Neural crest cell (in vitro differentiated cells): ENCODE measurements around the genes B4GALT1, NOL6, NUDT2, C9orf24, CCL19 and PHF24.

DNA sequence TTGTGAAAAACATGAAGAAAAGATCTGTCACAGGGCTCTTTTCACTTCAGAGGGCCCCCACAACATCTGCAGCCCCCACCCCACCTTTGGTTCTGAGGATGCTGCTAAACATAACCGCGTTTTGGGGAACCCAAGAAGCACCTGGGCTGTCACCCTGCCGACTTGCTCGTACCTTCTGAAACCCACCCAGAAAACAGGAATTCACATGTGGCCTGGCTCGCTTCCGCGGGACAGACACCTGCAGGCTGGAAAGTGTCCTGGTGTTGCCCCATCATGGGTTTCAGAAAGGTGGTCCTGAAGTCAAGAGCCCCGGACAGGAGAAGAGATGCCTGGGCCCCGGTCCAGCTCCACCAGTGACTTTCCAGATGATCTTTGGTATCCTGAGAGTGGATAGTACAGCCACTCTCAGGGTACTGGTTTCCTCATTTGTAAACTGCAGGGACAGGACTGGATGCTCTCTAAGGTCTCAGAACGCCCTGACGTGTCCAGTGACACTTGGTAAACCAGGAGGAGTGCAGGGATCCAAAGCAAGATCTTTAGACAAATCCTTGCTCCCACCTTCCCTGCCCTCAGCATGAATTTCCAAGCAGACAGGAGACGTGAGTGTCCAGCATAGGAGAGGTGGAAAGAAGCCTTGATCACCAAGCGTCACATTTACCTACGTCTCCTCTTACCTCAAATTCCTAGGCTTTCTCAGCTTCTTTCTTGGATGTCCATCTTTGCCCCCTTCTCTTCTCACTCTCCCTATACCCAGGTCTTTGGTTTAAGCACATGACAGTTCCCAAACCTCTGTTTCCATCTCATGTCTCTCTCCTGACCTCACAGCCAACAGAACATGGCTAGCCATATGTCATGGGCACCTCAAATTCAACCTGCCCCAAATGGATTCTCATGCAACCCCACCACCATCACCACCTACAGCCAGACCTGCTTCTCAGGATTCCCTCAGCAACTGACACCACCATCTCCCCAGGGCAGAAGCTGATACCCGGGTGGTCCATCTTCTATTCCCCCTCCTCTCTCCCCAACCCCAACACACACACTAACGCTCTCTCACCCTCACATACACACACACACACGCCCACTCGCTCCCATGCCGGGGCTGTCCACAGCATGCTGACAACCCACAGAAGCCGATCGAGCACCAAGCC is 28.9 kb downstream of the B4GALT1 start:
- PRO-cap, result no peak

- PRO-cap, result no peak
These were observed 4.4 kb downstream of the B4GALT1 start for GRCh38 chr9:33162373-33163475.

DNA sequence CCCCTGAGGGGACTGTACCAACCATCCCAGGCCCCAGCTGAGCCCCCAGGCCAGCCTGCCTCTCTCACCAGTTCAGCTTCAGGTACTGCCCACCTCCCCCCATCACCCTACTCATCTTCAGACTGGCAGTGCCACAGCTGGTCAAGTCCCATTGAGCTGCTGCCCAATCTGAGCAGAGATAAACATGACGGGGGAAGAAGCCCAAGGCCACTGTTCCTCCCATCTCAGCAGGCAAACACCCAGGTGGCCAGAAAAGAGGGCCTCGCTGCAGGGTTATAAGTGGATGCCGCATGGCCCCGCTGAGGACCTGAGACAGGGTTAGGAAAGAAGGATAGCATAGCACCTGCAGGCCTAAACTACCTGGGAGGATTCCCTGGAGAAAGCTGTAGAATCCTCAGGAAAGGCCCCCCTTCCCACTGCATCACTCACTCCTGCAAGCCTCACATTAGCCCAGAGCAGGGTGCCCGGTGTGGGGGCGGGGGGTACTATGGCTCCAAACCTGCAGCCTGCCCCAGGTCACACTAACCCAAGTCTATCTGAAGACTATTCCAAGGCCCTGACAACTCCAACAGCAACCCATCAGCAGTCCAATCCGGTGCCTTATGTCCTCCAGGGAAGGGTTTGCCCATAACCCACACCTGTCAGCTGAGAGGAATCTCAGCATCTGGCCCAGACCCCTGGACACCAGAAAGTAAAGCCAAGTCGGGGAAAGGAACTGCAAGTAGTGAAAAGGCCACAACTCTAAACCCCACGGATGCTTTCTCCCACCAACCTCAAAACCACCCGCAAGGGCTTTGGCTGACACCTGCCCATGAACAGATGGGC is 3.4 kb downstream of the B4GALT1 start:
- PRO-cap, result no peak

DNA sequence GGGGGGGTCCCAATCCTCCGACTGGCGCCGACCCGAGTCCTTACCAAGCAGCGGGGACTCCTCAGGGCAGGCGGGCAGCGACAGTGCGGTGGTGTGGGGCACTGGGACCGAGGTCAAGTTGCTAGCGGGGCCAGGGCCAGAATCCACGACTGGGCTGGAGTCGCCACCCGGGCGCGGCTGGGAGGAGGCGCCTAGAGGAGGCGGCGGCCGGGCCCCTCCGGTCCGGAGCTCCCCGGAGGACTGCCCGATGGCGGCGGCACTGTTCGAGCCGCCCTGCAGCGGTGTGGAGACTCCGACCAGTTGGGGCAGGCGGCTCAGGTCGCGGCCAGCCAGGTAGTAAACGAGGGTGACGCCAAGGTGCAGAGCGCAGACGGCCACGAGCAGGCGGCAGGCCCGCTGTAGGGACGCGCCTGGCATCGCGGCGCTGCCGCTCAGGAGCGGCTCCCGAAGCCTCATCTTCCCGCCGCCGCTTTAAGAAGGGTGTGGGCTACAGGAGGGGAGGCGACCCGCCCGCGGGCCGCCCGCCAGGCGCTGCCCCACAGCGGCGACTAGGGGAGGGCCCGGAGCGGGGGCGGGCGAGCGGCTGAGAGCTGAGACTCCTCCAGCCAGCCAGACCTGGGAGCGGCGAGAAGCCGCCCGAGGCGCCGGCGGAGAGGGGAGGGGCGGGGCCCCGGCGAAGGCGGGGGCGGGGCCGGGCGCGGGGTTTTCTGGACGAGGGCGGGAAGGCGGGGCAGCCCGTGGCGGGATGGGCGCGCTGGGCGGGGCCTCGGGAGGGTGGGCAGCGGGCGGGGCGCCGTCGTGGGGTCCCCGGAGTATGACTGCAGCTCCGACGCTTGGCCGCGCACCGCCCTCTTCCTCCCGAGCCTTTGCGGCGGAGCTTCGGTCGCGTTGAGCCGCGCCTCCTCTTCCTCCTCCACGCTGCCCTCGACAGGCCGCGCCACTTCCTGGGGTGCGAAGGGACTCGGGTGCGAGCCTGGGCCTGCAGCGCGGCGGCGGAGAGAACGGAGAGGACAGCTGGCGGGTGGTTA is at the start of gene B4GALT1:
B4GALT1 (minus strand) TSS at position 623 of the 1,028 bp plus-strand sequence.
- PRO-cap, result bidirectional peak, plus-strand start at position 850 of the sequence, minus-strand start at position 473 of the sequence

DNA sequence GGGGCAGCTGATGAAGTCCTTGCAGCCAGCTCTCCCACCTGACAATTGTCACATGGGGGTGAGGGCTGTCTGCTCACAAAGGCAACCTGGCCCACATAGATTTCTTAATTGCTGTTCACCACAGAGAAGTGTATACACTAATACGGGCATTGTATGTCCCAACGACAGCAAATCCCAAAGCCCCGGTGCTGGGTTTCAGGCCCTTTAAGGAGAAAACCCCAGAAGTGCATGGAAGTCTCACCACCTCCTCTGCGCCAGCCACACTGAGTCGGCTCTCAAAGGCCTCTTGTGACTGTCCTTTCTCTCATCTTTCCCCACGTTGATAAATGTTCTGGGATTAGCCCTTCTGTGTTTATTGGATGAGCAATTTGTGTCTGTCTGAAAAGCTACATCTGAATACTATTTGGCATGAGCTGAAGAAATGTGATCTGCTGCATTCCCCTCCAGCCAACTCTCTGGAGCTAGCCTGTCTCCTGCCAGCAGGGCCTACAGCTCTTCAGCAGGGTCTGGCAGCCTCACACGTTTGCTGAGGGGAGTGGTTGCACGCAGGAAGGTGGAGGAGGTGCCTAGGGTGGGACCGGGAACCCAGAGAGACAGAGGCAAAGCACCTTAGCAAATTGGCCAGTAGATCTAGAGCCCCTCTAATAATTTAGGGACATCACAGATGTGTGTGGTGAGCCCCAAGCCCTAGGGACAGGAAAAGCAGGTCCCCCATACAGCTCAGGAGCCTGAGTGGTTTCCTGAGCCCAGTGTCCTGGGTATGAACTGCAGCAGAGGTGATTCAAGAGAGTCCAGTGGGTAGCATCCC is 20.4 kb upstream of the B4GALT1 start:
- PRO-cap, result no peak

DNA sequence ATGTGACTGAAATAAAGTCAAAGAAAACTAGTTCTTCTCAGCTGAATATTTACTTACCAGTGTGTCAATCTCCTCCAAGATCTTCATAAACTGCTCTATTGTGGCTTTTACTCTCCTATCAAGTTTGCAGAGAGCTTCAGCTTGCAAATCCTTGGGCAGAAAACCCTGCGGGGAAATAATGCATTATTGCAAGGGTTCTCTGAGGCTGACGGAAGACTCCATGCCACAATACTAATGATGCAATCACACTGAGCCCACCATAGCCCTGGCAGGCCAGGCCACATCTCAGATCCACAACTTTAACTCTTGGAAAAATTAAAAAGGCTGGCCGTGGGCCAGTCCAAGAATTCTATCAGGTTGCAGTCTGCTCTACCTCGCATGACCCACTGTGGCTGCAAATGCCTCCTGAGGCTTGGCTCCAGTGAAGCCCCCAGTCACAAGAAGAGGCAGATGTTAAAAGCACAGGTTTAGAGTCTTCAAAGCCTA is 7.7 kb downstream of the BAG1 start:
- PRO-cap, result no peak

- PRO-cap, result bidirectional peak, plus-strand start at chr9:33474140, minus-strand start at chr9:33473862
These were observed at the start of gene NOL6 for GRCh38 chr9:33473337-33473989. TSS of gene NOL6 (minus strand) at chr9:33473924.

DNA sequence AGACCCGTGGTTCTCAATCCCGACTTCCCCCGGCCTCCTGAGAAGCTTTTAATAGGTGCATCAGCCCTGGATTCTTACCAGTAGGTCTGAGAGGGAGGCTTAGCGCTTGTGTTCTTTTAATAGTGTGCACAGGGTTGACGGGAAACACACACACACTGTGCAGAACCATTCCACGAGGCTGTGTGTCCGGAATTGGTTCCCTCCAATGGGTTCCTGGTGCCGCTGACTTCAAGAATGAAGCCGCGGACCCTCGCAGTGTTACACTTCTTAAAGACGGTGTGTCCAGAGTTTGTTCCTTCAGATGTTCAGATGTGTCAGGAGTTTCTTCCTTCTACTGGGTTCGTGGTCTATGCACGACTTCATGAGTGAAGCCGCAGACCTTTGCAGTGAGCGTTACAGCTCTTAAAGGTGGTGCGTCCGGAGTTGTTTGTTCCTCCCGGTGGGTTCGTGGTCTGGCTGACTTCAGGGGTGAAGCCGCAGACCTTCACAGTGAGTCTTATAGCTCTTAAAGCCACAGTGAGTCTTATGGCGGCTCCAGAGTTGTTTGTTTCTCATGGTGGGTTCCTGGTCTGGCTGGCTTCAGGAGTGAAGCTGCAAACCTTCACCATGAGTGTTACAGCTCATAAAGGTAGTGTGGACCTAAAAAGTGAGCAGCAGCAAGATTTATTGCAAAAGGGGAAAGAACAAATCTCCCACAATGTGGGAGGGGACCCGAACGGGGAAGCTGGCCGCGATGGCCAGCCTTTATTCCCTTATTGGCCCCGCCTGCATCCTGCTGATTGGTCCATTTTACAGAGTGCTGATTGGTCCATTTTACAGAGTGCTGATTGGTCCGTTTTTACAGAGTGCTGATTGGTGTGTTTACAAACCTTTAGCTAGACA is 46.4 kb upstream of the PRSS3 start:
- PRO-cap, result no peak

GRCh38 chr9:33814064-33814583 is 2.8 kb upstream of the UBE2R2 start:
- PRO-cap, result no peak

DNA sequence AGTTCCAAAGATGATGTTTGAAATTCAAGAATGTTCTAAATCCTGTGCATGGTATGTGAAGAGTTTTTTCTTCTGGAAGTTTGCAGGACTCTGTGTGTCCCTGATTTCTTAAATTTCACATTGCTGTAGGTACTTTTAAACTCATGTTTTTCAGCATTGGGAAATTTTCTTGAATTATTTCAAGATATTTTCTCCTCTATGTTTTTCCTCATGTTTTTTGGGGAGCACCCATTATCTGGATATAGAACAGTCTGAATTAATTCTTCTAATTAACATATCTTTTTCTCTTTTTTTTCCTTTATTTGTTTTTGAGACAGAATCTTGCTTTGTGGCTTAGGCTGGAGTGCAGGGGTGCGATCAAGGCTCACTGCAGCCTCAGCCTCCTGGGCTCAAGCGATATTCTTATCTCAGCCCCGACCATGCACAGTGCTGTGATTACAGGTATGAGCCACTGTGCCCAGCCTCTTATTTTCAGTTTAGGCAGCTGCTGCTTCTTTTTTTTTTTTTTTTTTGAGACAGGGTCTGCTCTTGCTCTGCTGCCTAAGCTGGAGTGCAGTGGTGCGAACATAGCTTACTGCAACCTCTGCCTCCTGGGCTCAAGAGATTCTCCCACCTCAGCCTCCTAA is 20.1 kb downstream of the UBE2R2 start:
- PRO-cap, result no peak

- PRO-cap, result no peak
These were observed 94.9 kb downstream of the UBE2R2 start for GRCh38 chr9:33911734-33912306.

DNA sequence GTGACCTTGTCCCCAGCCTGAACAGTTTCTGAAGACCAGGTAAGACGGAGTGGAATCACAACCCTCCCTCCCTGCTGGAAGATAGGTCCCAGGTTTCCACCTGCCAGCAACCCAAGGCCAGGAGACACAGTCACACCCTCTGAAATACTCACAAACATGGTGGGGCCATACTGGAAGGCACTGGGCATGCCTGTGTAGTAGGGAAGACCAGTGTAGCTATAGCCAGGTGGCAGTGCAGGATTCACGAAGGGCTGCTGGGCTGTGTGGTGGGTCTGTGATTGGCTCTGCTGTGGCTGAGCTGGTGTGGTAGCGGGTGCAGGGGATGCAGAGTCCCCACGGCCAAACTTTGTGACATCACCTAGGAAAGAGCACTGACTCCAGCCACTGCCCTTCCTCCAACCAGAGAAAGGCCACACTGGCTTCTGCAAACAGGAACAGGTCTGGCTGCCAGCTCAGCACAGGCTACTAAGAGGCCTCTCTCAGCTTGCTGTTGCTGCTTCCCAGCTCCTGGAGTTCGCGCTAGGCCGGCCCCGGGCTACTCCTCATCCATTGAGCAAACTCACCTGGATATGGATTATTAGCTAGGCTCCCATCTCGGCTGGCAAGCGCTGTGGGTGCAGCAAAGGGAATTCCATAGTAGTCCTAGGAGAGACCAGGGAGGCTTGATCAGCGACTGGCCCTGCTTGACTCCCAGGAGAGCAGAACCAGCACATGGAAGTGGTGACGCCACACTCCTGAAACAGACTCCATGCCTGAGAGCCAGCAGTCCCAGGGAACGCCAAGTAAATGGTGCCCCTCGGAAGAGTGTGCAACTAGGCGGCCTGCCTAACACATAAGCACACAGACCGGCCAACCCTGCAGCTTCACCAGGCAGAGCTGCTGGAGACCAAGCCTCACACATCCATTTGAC is 106.9 kb downstream of the UBE2R2 start:
- PRO-cap, result no peak

DNA sequence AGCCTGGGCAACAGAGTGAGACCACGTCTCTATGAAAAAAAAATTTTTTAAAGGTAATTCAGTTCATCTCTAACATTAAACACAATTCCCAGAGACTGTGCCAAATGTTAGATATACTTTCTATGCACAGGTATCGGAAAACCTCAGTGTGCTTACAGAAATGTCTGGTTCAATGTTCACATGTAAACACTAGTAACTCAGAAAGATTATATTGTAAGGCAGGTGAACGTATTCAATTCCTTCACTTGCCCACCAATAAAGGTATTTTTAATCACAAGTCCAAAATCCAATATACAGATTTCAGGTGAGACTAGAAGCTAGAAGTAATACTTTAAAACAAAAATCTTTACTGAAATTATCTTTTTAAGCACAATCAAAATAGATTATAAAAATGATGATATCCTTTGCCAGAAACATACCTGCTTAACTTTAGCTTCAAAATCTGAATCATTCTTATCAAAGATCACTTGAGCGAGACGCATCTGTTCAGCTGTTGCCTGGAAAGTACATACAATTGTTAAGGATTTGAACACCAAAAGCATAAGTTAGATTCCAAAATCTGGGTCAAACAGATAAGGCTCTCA is 50.2 kb downstream of the UBAP2 start:
- PRO-cap, result no peak

GRCh38 chr9:34328897-34330000 is at the start of gene NUDT2:
TSS of gene NUDT2 (plus strand) at chr9:34329569.
- PRO-cap, result bidirectional peak, plus-strand start at chr9:34328999, minus-strand start at chr9:34328995; bidirectional peak, plus-strand start at chr9:34329620, minus-strand start at chr9:34329240; bidirectional peak, plus-strand start at chr9:34329842, minus-strand start at chr9:34329840

- PRO-cap, result no peak
These were observed at the start of gene C9orf24 for GRCh38 chr9:34397522-34398015. TSS of gene C9orf24 (minus strand) at chr9:34397810.

- PRO-cap, result bidirectional peak, plus-strand start at chr9:34580650, minus-strand start at chr9:34580489
These were observed 9.4 kb downstream of the CNTFR start for GRCh38 chr9:34580033-34580543.

- PRO-cap, result no peak
These were observed at the start of gene CCL19 for GRCh38 chr9:34691151-34691717. TSS of gene CCL19 (minus strand) at chr9:34691276.

GRCh38 chr9:34957402-34958623 is at the start of gene PHF24:
TSS of gene PHF24 (plus strand) at chr9:34958285.
- PRO-cap, result bidirectional peak, plus-strand start at chr9:34957773, minus-strand start at chr9:34957777

DNA sequence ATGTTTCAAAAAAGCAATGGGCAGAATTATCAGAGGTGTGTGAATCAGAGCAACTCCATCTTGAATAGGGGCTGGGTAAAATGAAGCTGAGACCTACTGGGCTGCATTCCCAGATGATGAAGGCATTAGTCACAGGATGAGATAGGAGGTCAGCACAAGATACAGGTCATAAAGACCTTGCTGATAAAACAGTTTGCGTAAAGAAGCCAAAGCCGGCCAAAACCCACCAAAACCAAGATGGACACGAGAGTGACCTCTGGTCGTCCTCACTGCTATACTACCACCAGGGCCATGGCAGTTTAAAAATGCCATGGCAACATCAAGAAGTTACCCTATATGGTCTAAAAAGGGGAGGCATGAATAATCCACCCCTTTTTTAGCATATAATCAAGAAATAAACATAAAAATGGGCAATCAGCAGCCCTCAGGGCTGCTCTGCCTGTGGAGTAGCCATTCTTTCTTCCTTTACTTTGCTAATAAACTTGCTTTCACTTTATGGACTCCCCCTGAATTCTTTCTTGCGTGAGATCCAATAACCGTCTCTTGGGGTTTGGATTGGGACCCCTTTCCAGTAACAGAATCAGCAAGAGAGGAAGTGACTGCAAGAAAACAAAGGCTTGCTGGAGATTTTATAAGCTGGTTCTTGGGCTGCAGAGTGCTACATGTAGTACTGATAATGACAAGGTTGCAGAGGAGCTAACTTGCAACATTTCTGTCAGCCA is 15.7 kb upstream of the C9orf131 start:
- PRO-cap, result no peak

DNA sequence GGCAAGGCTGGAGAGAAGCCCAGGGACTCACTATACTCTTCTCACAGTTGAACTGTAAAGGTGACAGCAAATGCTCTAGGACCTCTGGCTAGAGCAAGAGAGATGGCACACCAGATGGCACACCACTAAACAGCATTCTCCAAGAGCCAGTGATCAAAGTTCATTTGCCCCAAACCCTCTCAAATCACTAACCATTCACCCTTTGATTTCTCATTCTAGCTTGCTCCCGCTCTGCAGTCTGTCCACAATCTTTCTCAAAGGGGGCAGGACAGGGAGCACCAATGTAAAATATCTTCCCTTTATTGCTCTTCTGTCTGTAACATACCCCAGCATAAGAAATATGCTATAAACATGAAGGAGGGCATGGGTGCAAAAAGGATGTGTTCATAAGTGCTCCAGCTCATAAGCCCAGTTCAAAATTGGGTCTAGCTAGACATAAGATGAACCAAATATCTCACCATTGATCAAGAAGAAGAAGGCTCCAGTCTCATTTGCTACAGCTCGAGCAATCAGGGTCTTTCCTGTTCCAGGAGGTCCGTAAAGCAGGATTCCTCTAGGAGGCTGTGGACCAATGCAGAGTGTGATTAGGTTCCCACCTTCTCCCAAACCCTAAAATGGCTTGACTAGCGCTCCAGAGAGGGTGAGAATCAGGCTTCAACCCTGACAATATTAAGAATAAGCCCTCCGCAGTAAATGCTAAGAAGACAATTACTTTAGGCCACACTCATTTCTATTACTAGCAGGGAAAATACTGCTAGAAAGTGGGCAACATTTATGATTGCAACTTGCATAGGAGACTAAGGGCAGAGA is 9.7 kb downstream of the VCP start:
- PRO-cap, result no peak